Measurements from ENCODE around the gene SLC6A11.

GRCh38 chr3:10284348-10285211 lies 8.2 kb downstream of the GHRL start:
- PRO-cap, result unidirectional peak, plus-strand start at chr3:10285136

DNA sequence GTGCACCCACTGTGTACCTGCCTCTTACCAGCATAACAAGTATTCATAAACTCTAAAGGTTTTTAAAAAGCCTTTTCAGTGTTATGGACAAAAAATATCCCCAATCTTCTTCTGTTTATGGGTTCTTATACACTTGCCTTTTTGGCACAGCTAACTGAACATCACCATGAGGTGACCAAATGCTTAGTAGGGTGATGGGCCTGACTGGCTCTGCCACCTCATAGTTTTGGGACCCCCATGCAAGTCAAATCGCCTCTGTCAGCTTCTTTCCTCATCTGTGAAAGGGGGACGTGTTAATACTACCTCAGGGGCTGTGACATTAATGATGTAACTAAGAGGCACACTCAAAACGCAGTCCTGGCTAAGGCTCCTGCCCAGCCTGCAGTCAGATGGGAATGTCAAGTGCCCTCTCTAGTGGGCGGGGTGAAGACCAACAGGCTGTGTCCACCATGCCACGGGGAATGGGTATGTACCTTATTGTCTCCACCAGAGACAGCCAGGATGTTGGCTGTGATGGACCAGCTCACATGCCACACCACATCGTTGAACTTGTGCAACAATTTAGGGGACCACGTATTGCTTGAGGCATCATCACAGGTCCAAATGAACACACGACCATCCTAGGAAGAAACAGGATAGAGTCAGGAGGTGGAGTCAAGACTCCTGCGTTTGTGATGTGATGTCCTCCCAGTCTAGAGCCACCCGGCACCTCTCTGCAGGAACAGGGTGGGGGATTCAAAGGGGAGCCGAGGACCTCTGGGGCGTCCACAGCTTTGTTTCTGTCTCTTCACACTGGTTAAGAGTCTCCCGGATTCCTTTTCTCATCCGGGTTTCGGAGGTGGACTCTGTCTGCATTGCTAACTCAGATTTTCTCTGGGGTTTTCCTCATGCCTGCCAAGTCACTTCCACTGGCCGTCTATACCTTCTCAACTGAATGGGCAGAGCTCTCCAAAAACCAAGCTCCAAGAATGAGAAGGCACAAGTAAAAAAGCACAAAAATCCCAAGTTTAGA lies 11.1 kb upstream of the GHRL start:
- PRO-cap, result no peak

DNA sequence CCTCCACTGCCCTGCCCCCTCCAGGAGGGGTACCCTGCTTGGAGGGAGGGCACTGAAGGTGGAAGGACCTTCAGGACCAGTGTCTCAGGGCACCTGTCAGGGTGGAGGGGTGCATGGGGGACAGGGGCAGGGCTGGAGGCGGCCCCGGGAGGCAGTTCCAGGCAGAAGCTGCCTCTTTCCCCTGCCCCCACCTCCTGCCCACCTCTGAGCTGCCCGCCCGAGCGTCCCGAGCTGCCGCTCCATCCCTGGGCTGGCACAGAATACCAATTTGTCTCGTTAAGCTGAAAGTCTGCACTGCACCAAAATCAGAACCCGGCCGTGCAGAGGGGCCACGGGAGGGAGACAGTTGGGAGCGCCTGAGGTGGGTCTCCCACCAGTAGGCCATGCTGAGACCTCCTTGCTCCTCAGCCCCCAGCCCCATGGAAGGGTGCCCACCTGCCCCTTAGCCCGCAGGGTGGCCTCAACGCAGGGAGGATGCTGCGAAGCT lies 1.3 kb upstream of the ATP2B2 start:
- PRO-cap, result no peak

- PRO-cap, result no peak
Measured at GRCh38 chr3:10769026-10769341, 47.0 kb upstream of the SLC6A11 start.

DNA sequence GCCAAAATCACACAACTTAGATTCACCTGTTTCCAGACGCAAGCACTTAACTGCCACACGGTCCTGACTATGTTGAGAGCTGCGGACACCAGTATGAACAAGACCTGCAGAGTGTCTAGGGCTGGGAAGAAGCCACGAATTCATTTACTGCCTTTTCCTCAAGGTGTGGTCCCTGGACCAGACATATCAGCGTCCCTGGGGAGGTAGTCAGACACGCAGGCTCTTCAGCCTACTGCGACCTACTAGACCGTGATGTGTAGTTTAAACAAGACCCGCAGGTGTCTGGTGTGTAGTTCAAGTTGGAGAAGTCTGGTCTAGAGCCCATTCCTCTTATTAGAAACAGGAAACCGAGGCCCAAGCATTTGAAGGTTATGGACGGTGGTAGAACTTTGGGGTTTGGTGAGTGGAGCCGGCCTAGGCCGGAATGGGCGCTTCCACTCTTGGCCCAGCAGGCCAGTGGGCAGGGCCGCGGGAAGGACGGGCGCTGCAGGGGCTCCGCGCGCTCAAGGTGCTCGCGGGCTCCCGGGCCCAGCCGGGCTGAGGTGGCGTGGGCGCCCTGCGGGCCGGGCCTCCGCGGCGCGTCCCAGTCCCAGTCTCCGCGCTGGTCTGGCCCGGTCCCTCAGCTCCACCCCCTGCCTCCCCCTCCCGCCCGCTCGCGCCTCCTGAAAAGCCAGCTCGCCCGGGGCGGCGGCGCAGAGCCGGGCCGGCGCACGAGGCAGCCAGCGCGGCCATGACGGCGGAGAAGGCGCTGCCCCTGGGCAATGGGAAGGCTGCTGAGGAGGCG lies at the start of gene SLC6A11:
TSS of gene SLC6A11 (plus strand) at position 693 of the 784 bp plus-strand sequence.
- PRO-cap, result bidirectional peak, plus-strand start at position 693 of the sequence, minus-strand start at position 638 of the sequence

DNA sequence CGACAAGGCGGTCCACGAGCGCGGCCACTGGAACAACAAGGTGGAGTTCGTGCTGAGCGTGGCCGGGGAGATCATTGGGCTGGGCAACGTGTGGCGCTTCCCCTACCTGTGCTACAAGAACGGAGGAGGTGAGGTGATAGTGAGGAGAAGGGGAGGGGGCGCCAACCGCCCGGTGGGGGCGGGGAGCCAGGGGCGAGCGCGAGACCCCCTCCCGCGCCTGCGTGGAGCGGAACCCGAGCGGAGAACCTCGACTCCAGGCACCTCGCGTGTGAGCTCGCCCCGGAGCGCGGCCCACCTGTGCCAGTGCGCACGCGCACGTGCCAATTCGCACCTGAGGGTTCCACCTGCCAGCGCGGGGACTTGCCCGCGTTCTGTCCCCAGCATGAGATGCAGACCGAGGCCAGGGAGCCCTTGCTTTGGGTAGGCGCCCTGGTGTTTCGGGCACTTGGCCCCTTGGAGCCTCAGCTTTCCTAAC lies 403 bp downstream of the SLC6A11 start:
- PRO-cap, result no peak

DNA sequence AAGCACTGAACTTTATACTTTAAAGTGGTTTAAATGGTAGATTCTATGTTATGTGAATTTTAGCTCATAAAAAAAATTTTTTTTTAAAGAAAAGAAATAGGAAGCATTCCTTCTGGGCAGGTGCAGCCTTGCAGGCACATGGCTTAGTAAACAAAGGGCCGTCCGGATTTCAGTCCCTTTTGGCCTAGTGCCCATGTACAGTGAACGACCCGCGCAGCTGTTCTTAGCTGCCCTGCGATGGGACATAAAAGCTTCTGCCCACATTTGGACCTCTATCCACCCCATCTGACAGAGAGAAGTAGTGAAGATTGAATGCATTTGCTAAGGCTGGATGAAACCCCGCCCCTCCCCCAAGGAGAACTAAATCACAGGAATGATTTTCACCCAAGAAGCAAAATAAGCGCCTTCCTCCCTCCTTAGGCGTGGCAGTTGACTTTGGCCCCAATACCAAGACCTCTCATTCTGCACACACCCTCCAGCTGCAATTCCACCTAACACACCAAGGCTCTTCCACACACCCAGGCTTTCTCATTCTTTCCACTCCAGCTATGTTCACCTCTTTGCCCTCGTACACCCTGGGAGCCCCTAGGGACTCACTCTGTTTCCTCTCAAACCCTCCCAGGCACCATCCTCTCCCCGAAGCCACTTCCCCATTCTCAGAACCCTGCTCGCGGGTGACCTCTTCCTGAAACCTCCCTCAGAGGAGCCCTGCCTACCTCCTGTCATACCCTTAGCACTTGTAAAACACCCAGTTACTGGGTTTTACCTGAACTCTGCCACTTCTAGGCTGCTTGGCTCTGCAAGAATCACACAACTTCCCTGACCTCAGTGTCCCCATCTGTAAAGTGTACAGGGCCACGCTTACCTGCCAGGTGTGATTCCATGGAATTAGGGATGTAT lies 14.1 kb upstream of the HRH1 start:
- PRO-cap, result no peak

GRCh38 chr3:11155328-11155809 lies 1.1 kb downstream of the HRH1 start:
- PRO-cap, result unidirectional peak, minus-strand start at chr3:11155477

DNA sequence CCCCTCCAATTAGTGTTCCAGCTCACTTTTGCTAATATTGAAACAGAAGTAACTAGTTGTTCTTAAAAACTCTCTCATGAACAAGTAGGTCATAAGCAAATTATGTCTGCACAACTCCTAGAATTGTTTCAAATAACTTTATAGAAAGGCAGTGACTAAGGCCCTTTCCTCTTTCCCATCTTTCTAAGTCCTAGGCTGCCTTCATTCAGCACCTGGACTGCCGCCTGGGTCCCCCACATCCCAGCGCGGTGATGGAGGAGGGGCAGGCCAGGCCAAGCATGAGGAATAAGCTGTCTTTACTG lies 17.9 kb downstream of the ATG7 start:
- PRO-cap, result no peak

GRCh38 chr3:11554600-11555221 lies 89.0 kb downstream of the VGLL4 start:
- PRO-cap, result no peak

- PRO-cap, result no peak
Measured at GRCh38 chr3:11576324-11576988, 67.3 kb downstream of the VGLL4 start.

DNA sequence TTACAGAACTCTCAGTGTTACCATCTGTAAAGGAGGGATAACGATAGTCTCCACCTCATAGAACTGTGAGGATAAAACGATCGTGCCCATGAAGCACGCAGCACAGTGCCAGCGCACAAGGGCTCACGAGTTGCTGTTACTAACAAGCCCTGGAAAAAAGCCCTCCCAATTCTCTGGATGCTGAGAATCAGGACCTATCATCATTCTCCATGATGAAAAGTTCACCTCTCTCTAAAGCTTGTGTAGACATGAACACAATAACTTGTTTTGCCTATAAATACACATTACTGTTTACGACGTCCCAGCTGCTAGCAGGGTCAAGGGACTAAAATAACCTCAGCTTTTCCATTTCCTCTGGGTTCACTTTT lies 51.0 kb downstream of the VGLL4 start:
- PRO-cap, result no peak

DNA sequence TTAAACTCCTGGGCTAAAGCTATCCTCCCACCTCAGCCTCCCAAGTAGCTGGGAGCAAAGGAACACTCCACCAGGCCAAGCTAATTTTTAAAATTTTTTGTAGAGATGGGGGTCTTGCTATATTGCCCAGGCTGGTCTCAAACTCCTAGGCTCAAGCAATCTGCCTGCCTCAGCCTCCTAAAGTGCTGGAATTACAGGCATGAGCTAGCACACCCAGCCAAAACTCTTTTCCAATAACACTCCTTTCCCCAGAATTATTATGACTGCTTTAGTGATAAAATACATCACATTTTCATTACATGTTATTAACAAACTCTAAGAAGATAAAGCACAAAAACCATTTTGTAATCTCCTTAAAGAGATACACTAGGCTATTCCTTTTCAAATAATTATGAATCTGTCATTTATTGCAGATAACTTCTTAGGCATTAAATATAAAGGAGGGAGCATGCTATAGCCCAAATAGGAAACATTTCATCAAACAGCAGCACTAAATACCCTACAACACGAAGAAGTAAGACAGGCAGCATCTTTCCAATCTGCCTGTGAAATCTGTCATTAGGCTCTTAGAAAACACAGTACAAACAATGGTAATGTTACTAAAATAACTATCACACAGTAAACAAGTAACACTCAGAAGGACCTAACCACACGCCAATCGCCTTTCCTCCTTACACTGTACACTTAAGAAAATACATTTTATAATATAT lies 45.0 kb downstream of the VGLL4 start:
- PRO-cap, result no peak

DNA sequence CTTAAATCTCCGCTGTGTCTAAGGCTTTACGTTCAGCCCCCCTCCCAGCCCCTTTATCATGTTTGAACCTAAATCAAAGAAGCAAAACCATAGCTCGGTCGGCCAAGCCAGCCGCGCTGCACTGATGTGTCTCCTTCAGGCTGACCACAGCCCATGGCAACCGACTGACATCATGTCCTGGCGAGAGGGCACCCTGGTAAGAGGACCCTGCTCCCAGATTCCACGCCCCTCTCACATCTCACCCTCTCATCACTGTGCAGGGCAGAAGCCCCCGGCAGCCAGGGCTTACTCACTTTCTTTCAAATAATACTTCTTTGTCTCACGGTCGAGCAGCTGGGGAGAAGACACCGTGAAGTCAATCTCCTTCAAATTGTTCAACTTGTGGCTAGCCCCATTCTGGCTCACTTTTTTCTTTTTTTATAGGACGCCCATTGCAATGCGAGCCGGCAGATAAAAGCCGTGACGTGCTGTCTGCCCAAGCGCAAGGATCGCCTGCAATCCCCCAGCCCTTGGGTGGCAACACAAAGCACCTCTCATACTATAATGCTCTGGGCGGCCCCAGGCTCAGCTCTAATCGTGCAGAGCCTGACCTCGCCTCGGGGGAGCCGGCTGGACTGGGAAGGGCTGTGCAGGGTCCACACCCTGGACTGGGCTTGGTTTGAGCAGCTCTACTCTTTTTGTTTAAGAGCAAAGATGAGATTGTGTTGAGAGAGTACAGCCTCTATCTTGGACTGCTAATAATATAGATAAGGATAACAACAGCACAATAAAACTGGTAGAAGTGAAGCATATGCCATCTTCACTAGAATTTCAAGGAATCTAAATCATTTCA lies 33.5 kb downstream of the VGLL4 start:
- PRO-cap, result no peak

DNA sequence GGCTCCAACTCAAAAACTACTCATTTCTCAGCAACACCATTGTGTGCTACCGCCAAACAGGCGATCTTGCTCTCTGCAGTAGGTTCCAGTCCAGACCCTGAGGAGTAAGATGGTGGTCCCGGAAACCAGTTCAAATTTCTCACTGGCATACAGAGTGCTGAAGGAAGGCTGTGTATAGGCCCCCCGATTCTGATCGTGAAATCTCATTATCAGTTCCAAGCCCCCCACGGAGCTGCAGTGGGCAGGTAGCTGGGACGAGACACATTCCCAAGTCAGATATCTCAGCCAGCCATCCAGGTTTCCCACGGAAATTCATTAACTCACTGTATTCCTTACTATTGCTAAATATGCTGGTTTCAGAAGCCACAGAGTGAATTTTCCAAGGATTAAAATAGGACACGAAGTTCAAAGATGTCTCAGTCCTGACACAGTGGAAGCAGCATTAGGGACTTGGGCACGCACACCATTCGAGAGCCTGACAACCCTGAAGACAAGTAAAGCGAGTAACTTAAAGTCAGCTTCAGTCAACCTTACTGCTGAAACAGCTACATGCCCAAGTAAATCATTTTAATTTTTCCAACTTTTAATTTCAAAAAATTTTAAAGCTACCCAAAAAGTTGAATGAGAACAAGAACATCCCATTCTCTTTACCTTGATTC lies 29.3 kb downstream of the VGLL4 start:
- PRO-cap, result no peak

GRCh38 chr3:11624763-11625149 lies 19.0 kb downstream of the VGLL4 start:
- PRO-cap, result no peak

- PRO-cap, result no peak
Measured at GRCh38 chr3:11626047-11626589, 17.6 kb downstream of the VGLL4 start.

DNA sequence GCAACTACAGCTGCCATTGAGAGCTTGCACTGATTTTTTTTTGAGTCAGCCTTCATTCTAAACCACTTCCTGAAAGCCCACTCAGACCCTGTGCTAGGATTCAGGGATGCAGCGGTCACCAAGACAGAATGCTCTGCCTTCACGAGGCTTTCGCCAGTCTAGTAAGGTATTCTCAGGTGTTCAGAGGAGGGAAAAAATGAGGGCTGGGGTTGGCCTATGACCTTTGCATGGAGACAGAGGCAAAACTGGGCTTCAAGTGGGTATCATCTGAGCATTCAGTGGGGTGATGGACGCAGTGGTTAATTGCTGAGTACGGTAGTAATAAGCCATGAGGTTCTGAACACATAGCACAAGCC lies 3.6 kb downstream of the VGLL4 start:
- PRO-cap, result no peak

DNA sequence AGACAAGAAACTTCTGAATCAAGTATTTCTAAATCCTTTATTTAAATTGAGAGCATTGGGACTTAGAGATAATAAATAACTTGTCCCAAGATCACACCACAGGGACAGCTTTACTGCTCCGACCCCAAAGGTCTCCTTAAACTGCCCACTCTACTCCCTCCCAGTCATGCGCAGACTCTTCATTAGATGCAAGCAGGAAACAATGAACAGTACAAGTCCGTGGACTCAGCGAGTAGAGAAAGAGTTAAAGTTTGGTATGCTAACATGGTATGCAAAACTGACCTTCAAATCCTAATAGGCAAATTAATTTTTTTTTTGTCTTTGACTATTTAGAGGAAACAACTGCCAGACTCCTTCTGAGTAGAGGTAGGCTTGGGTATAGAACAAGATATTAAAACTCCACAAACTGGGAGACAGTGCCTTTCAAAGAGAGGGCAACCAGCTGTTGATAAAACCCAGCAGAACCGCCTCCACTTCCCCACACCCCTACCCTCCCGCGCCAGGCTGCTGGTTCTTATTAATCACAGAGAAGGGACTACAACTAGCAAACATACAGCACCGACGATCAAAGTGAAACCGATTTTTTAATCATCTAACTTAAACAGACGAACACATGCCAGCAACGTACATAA lies 74.7 kb upstream of the VGLL4 start:
- PRO-cap, result unidirectional peak, plus-strand start at position 517 of the sequence

- PRO-cap, result unidirectional peak, plus-strand start at chr3:12287681
Measured at GRCh38 chr3:12287323-12288449, 1.2 kb upstream of the PPARG start.